ENCODE measurements around the genes FRG2C and ZNF717.

DNA sequence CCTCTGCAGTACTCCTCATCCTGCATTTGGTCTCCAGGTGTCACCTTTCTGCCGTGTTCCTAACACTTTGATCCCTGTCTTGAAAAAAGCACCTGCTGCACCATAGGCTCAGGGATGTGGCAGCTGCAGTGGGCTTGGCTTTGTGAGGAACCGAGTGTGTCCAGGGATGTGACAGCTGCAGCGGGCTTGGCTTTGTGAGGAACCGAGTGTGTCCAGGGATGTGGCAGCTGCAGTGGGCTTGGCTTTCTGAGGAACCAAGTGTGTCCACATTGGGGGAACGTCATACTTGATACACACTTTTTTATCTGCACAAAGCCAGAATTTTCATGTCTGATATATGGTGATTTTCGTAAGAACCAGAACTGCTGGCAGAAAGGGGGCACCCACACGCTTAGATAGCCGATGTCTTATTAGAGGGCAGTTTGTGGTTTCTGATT lies 241.7 kb upstream of the FRG2C start:
- PRO-cap: no peak

DNA sequence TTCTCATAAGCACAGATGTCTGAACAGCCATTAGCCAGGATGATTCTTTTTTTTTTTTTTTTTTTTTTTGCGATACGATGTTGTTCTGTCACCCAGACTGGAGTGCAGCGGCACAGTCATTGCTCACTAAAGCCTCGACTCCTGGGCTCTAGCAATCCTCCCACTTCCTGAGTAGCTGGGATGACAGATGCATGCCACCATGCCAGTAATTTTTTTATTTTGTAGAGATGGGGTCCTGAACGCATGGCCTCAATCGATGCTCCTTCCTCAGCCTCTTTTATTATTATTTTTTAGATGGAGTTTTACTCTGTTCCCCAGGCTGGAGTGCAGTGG lies 240.4 kb upstream of the FRG2C start:
- PRO-cap: no peak

DNA sequence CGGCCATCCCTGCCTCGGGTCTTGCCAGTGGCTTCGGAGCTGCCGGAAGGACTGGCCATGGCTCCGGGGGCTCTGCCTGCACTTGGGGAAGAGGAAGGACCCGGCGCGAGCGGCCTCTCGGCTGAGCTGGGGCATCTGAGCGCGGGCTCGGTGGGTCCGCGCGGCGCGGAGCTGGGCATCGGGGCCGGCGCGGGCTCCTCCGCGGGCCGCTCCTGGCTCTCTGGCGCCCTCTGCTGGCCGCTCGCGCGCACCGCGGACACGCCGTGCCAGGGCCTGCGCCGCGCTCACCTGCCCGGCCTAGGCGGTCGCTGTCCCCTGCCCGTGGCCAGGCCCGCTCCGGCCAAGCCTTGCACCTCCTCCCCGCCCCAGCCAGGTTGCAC lies 84.0 kb upstream of the FRG2C start:
- PRO-cap: no peak

DNA sequence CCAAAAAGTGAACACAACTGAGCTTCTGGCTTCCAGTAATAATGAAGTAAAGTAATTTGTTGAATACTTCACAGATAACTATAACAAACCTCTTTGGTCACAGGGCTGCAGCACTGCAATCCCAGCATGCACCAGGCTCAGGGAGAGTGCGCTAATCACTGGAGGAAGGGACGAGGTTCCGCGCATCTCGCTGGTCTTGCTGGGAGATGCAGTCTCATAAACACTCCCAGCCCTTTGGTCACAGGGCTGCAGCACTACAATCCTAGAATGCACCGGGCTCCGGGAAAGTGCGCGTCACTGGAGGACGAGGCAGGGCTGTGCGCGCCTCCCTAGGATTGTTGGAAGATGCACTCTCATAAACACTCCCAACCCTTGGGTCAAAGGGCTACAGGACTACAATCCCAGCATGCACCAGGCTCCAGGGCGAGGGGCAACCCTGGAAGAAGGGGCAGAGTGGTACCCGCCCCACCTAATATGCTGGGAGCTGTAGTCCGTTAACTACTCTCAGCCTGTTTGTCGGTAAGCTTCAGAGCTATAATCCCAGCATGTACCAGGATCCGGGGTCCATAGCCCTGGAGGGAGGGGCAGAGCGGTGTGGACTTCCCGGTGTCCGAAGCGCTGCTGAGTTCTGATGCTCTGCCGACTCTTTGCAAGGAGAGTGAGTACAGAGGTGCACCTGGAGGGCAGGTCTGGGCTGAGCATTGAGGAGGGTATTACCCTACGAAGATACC lies 23.0 kb upstream of the FRG2C start:
- PRO-cap: unidirectional peak, plus-strand start at position 297 of the sequence

- PRO-cap: no peak
Observed at GRCh38 chr3:75664137-75664491, at the start of gene FRG2C. TSS of gene FRG2C (plus strand) at chr3:75664328.

DNA sequence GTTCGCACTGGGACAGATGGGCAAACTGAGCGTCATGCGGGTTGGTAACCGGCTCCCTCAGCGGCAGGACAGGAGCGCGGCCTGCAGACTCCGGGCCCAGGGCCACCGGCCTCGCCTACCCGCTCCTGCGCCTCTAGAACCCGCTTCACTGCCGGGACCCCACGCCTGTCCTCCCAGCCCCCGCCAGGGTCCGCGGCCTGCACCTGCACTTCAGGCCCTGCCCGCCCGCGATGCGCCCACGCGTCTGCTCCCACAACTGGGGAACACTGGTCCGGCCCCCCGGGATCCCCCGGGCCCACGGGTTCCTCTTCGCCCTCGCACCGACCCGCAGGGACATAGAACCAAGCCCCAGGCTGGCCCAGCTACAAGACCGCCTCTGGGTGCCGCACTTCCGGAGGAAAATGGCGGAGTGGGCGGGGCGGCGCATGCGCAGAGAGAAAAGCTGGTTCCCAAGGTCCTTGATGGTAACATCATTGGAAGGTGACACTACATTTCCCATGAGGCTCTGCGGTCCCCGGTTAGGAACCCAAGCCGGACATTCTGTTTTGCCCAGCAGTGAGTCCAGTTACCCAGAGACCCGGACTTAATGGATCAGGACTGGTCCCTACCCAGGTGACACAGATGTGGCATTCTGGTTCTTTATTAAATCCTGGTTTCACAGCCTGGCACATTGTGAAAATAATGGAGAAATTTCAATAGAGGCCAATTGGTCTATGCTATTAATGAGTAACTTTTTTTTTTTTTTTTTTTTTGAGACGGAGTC lies at the start of gene ZNF717:
Gene ZNF717, minus strand, starts transcription at position 369 of the 763 bp plus-strand sequence.
- PRO-cap: unidirectional peak, minus-strand start at position 366 of the sequence

- PRO-cap: no peak
Observed at GRCh38 chr3:78921503-78921924, 846.3 kb downstream of the ROBO1 start.

GRCh38 chr3:81062509-81062824 lies 699.0 kb downstream of the GBE1 start:
- PRO-cap: no peak

- PRO-cap: no peak
Observed at GRCh38 chr3:82030924-82031267, 269.5 kb upstream of the GBE1 start.

GRCh38 chr3:82317189-82317511 lies 555.7 kb upstream of the GBE1 start:
- PRO-cap: no peak

GRCh38 chr3:86936925-86937617 lies 53.9 kb downstream of the VGLL3 start:
- PRO-cap: no peak

GRCh38 chr3:86942793-86943724 lies 47.9 kb downstream of the VGLL3 start:
- PRO-cap: no peak

DNA sequence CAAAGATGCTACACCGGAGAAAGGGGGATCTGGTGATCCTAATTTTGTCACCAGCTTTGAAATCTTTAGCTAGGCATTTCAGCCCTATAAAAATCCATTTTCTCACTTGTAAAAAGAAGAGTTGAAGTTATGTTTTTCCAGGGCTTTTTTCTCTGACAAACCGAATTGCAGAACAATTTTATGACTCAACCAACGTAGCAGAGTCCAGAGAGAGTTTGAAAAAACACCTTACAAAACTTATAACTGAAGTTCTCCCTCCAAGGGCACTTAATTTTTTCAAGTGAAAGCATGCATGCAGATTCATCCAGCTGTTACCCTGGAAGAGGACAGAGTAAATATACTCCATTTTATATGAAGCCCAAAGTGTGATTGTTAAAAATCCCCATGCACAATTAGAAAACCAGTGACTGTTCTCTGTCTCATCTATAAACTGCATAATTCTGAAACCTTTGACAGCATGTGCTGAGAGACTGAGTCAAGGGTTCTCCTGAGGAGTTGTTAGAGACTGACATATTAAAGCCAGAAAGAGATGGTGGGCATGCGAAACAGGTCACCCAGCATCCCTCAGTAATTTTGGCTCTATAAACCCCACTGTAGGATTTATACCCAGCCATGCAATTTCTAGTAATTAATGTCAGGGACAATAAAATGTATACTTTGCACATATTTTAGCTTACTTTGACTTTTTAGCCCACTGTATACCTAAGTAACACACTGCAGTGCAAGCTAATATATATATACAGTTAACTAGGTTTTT lies 3.7 kb downstream of the VGLL3 start:
- PRO-cap: no peak

- PRO-cap: no peak
Observed at GRCh38 chr3:86991870-86992087, 830 bp upstream of the VGLL3 start.

GRCh38 chr3:87793615-87793911 lies 1.1 kb downstream of the HTR1F start:
- PRO-cap: no peak

- PRO-cap: no peak
Observed at GRCh38 chr3:87997433-87997732, 61.4 kb downstream of the CGGBP1 start.

- PRO-cap: no peak
Observed at GRCh38 chr3:88057898-88058309, 901 bp downstream of the CGGBP1 start.

DNA sequence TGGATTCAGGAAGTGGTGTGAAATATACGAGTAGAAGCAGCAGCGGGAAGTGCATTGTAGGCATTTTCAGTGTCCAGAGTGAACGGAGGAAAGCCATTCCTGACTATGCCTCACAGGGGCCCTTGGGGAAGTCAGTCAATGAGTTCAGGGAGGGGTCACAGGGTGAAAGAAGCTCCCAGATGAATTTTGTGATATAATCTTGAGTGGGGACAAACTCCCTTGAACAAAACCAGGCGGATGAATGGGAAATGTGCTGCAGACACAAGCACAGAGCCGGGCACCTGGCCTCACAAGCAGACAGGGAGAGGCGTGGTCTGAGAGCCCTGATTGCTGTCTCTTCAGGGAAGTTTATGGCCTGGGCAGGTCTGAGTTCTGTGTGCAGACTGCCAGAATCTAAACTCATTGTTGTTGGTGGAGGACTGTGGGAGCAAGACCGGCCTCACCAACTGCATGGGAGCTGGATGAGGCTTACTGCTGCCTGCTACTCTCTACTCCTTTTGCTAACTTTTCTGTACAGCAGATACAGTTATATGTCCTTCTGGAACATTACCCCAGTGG lies 591.8 kb downstream of the EPHA3 start:
- PRO-cap: no peak

DNA sequence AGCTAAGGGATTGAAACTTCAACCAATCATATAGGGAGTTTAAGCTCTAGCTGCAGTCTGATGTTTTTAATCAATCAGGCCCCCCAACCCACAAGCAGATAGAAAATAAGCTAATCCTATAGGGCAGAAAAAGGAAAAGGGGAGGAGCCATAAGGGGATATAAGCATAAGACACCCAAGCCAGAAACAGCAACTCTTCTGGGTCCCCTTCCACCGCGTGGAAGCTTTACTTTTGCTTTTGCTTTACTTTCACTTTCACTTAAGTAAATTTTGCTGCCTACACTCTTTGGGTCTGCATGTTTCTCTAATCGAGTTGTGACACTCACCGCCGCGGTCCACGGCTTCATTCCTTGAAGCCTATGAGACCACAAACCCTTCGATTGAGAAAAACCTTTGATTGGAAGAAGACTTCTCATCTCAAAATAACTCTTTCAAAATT lies 1108.4 kb upstream of the EPHA6 start:
- PRO-cap: no peak

DNA sequence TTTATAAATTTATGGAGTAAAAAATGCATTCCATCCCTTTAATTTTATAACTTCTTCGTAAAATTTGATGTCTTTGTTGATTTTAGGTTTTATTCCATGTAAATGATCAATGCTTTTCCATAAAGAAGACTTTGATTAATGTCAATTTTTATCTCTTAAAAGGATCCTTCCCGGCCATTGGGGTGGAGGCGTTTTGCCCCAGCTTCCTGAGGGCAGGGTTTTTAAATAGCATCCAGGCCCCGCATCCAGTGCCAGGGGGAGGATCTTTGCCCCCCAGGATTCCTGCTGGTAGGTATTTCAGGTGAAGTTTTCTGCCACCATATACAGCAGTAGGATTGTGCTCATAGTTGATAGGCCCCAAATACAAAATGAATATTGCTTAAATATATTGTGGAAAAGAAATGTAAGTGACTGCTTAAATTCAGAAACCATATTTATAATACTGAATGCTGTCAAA lies 172.1 kb upstream of the ARL6 start:
- PRO-cap: no peak

Data from SUDHL5 (cell line).